Epithelial cell of prostate (primary cell): ENCODE measurements around a stretch of chr10.

- RRBS, result no CpG with 5 or more reads among the region's 7 CpGs
Observed at GRCh38 chr10:131910568-131910886, 9.7 kb downstream of the PPP2R2D start.

DNA sequence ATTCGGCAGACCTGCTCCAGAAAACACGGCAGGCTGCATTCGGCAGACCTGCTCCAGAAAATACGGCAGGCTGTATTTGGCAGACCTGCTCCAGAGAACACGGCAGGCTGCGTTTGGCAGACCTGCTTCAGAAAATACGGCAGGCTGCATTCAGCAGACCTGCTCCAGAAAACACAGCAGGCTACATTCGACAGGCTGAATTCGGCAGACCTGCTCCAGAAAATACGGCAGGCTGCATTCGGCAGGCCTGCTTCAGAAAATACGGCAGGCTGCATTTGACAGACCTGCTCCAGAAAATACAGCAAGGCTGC, 38.6 kb downstream of the PPP2R2D start:
- RRBS, result no CpG with 5 or more reads among the region's 12 CpGs

- RRBS, result no CpG with 5 or more reads among the region's 22 CpGs
Observed at GRCh38 chr10:131956722-131957857, 24.6 kb downstream of the BNIP3 start.

- RRBS, result 45% methylated on average over 10 of the region's 34 CpGs
Observed at GRCh38 chr10:131979772-131980431, 1.8 kb downstream of the BNIP3 start.

- RRBS, result 50% methylated on average over 1 of the region's 7 CpGs
Observed at GRCh38 chr10:132223729-132223928, 36.9 kb downstream of the DPYSL4 start.

DNA sequence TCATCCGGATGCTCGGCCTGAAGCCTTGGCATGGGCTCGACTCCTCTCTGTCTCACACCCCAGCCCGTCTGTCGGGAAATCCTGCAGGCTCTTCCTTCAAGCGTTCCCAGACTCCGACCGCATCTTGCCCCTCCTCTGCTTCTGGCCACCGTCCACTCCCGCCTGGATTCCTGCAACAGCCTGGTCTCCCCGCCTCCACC, 35.3 kb downstream of the STK32C start:
- RRBS, result no CpG with 5 or more reads among the region's 11 CpGs

DNA sequence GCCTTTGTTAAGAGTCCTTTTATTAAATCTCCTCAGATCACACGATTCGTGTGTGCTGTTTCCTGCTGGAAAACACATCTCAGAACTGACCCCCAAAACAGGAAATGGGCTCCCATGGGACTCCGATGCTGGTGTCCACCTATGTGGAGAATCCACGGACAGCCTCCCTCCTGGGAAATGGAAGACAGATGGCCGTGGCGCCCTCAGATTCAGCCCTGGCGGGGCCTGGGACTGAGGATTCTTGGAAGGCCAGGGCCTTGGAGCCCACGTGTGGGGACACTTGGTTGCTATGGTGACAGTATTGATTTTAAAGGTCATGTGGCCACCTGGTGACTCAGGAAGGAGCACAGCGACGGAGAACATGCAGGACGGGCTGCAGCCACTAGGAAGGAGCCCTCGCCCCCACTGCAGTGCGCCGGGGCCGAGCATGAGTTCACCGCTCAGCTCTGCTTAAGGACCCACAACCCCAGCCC, 3.5 kb upstream of the STK32C start:
- RRBS, result no CpG with 5 or more reads among the region's 16 CpGs

GRCh38 chr10:132329758-132330371, 2.1 kb upstream of the LRRC27 start:
- RRBS, result no CpG with 5 or more reads among the region's 17 CpGs

- RRBS, result no CpG with 5 or more reads among the region's 16 CpGs
Observed at GRCh38 chr10:132334954-132336122, 3.3 kb downstream of the LRRC27 start.

GRCh38 chr10:132391860-132392353, 5.1 kb upstream of the PWWP2B start:
- RRBS, result no CpG with 5 or more reads among the region's 4 CpGs

- RRBS, result no CpG with 5 or more reads among the region's 2 CpGs
Observed at GRCh38 chr10:132395328-132395709, 1.7 kb upstream of the PWWP2B start.

DNA sequence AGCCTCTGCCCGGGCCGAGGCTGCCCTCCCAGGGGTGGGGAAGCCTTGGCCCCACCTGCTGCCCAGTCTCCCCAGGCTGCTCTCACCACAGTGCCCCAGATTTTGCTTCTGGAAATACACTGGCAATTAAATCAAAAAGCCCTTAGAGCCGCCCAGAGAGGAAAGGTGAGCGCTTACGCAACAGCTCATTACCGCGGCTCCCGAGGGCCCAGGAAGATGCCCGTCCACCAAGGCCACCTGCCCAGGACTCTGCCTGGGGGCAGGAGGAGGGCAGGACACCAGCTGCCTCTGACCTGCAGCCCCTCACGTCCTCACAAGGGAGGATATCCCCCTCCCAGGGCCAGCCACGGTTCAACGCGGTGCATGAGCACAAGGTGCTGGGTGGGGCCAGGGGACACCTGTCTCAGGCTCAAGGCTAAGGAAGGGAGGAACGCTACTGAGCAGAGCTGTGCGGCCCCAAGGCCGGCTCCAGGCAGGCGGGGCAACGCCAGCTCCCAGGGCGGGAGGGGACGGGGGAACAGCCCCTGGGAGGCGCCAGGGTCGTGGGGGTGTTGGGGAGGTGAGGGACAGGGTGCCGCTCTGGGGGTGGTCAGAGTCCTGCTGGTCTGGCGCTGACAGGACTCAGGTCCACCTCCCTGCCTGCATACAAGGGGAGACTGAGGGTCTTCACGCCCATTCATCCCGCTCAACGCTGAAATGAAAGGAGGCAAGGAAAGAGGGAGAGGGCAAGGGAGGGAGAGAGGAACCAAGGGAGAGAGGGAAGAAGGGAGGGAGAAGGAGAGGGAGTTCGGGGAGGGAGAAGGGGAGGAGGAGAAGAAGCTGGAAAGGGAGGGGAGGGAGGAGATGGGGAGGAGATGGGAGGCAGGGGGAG, 69.7 kb upstream of the INPP5A start:
- RRBS, result 100% methylated on average over 1 of the region's 28 CpGs

DNA sequence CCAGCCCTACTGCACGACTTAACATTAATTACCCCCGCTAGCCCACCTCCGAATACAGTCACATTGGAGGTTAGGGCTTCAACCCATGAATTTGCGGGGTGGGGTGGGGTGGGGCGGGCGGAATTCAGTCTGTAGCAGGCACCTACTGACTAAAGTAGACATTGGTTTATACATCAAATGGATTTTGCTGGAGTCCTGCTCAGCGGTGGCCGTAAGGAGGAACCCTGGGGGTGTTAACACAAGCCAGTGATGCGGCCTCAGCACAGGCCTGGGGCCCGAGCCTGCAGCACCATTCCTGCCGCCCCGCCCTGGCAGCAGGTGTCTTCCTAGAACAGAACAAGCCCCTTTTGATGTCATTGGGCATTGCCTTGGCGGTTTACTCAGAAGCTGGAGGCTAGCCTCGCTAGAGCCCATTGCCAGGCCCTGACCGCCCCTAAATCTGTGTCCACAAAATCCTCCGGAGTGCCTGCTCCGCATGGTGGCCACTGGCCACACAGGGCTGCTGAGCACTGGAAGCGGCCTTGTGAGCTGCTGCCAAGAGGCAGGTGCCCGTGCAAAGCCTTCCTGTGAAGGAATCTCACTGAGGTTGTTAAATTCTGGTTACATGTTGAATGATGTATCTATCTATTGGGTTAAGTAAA, 1.4 kb upstream of the INPP5A start:
- RRBS, result no CpG with 5 or more reads among the region's 19 CpGs

GRCh38 chr10:132536694-132537673, 603 bp upstream of the INPP5A start:
- RRBS, result 1% methylated on average over 38 of the region's 109 CpGs

DNA sequence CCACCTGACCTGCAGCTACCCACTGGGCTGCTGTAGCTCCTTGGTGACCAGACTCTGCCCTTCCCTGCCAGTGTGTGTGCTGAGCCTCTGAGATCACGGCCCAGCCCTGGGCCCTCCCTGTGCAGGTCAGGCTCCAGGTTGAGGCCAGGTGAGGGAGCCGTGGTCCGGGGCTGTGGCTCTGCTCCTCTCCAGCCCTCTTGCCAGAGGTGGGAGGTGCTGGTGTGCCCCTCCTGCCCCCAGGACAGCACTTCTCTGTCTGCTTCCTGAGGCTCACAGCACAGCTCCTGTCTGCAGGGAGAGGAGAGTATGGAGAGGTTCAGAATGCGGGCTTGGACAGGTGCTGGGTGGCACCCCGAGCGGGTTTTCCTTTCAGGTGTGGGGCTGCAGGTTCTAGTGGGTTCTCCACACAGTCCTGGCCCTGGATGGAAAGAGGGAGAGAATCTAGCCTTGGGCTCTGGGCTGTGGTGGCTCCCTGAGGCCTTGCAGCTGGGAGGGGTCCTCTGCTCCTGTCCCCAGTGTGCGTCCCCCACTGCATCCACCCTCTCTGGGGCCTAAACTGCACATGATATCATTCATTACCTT, 38.5 kb downstream of the INPP5A start:
- RRBS, result no CpG with 5 or more reads among the region's 7 CpGs

GRCh38 chr10:132576809-132577314, 39.3 kb downstream of the INPP5A start:
- RRBS, result 86% methylated on average over 3 of the region's 16 CpGs

GRCh38 chr10:132593394-132593885, 55.9 kb downstream of the INPP5A start:
- RRBS, result no CpG with 5 or more reads among the region's 4 CpGs

- RRBS, result no CpG with 5 or more reads among the region's 24 CpGs
Observed at GRCh38 chr10:132640617-132641446, 103.2 kb downstream of the INPP5A start.

GRCh38 chr10:132702548-132702814, 83.5 kb downstream of the NKX6-2 start:
- RRBS, result no CpG with 5 or more reads among the region's 8 CpGs

- RRBS, result 23% methylated on average over 2 of the region's 22 CpGs
Observed at GRCh38 chr10:132702996-132703532, 82.9 kb downstream of the NKX6-2 start.